Ishikawa (cell line): ENCODE results near the genes PSMB6 and USP6.

- RRBS, result 96% methylated on average over 5 of the region's 19 CpGs
Measured at GRCh38 chr17:4536535-4537489, 18.4 kb downstream of the MYBBP1A start.

DNA sequence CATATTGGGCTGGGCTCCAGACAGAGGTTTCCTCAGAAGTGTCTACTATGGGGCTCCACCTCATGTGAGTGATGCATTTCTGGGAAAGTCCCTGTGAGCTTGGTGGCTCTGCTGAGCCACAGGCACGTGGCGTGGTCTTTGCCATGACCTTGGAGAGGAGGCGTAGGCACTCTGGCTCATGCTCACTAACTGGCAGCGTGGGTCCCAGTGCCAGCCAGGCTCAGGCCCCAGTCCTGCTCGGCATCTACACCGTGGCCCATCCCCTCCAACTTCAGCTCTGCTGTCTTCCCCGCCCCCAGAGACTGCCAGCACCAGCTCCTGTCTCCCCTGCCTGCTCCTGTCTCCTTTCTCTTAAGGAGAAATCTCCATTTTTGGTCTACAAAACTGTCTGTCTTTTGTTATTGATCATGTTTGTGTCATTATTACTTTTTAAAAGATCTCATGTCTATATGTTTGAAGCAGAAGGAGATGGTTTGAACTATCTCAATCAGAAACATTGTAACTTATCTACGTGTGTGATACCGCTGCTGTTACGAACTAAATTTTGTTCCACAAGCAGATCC, 10.5 kb upstream of the SMTNL2 start:
- RRBS, result no CpG with 5 or more reads among the region's 10 CpGs

DNA sequence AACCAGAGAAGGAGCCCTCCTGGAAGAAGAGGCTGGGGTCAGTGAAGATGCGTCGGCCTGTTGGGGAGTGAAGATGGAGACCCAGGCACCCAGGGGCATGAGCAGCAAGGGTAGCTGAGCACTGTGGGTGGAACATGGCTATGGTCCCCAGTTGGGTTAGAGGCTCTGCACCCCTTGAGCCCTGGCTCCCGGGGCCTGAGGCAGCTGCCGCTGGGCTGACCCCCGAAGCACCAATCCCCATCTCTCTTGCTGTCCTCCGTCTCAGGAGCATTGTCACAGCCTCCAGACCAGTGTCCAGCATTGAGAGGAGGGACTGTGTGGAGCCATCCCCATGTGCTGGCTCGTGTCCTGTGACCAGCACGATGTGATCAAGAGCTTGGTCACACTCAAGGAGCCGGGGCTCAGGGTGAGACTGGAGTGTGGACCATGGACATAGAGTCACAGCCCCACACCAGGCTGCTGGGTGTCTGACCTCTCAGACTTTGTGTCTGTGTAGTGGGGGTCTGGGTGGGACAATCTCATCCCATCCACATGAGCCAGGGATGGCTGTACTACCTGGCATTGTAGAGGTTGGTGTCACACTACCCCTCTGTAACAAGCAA, 2.9 kb downstream of the SMTNL2 start:
- RRBS, result no CpG with 5 or more reads among the region's 9 CpGs

DNA sequence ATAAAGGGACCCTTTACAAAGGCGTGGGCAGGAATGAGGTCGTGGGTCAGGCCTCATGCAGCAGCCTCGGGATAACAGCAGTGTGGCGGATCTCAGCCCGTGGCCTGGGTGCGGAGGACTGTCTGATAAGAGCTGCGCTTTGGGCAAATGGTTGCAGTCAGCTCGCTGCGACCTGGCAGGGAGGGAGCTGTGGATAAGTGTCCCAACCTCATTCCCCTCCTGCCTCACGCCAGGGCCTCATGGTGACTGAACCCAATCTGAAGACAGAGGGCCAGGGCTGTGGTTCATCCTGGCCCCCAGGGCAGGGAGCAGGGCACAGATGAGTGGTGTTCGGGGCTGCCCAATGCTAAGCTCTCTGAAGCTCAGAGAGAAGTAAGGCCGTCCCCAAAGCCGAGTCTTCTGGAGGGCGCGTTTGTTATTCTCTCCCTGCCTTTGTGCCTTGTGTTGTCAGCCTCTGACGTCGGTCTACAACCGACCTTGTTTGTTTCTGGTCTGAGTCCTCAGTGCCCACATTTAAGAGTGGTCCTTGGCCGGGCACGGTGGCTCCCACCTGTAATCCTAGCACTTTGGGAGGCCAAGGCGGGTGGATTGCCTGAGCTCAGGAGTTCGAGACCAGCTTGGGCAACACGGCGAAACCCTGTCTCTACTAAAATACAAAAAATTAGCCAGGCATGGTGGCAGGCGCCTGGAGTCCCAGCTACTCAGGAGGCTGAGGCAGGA, 13.8 kb downstream of the SMTNL2 start:
- RRBS, result no CpG with 5 or more reads among the region's 25 CpGs

DNA sequence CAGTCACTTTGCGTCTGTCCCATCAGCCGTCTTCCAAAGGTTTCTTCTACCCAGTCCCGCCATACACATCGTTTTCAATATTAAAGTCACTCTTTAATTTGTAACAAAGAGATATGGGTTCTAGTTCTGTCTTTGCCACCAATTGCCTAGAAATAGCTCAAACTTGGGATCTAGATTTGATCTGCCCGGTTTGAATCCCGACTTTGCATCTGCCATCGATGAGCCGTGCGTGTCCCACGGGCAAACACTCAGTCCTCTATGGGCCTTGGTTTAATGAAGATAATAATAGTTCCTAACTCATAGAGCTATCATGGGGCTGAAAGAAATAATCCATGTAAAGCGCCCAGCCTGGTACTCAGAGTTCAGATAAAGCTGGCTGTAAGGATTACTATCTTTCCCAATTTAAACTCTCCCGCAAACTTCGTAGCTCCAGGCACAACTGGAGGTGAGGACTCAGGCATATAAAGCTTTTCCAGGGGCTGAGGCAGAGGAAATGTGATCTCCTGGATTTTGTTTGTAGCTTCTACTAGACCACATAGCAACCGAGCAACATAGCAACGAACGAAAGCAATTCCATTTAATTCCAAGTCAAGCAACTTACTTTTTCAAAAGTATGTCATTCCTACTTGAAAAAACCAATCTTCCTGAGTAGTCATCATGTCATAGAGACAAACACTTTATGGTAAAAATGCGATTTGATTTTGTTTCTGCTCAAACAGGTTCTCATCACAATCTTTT, 16.3 kb downstream of the ALOX15 start:
- RRBS, result no CpG with 5 or more reads among the region's 17 CpGs

GRCh38 chr17:4750637-4750991, 10.9 kb upstream of the CXCL16 start:
- RRBS, result no CpG with 5 or more reads among the region's 3 CpGs

GRCh38 chr17:4795898-4796322, at the start of gene PSMB6:
PSMB6 (plus strand) TSS chr17:4796164.
- RRBS, result 0% methylated on average over 2 of the region's 24 CpGs

DNA sequence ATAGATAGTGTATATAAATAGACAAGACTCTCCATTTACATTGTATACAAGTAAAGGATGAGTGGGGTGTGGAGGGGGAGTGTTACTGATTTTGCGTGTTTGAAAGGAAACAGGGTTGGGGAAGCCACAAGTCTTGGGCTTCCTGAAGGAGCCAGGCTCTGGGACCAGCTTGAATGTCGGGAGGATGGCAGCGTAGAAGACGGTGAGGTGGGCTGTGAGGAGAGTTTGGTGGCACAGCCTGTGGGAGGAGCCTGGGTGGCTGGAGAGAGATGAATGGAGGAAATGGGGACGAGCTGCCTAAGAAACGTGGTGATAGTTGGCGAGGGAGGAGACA, 7.5 kb downstream of the MINK1 start:
- RRBS, result no CpG with 5 or more reads among the region's 7 CpGs

DNA sequence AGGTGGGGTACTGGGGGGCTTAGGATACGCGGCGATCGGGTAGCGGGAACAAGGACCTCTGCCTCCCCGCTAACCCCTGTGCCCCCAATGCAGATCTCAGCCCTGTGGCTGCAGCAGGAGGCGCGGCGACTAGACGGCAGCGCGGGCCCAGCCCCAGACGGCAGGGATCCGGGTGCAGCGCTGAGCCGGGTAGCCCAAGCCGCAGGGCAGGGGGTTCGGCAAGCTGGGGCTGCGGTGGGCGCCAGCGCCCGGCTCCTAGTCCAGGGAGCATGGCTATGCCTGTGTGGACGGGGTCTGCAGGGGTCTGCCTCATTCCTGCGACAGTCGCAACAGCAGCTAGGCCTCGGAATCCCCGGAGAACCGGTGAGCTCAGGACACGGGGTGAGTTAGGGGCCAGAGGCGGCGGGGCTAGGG, 815 bp downstream of the C17orf107 start:
- RRBS, result 96% methylated on average over 14 of the region's 31 CpGs

GRCh38 chr17:4944646-4945622, 3.4 kb downstream of the PFN1 start:
- RRBS, result no CpG with 5 or more reads among the region's 9 CpGs

GRCh38 chr17:5014631-5015087, 16.9 kb downstream of the KIF1C start:
- RRBS, result no CpG with 5 or more reads among the region's 6 CpGs

DNA sequence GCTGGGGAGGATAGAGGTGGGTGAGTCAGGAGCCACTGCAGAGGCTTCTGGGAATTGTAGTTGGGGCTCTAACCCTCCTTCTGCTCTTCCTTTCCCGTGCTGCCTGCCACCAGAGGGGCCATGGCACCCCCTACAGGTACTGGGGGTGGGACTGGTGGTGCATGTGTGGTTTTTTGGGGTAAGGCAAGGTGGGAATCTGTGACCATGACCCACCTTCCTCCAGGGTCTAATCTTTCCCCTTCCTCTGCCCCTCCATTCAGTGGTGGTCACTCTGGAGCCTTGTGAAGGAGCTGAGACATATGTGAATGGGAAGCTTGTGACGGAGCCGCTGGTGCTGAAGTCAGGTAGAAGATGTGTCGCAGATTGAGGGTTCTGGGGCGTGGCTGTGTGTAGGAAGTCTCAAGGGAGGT, 15.5 kb downstream of the SLC52A1 start:
- RRBS, result no CpG with 5 or more reads among the region's 5 CpGs

GRCh38 chr17:5078876-5079234, 588 bp downstream of the ZFP3 start:
- RRBS, result no CpG with 5 or more reads among the region's 6 CpGs

- RRBS, result 86% methylated on average over 18 of the region's 99 CpGs
Measured at GRCh38 chr17:5115501-5116809, at the start of gene USP6. USP6 (plus strand) TSS chr17:5116032.

DNA sequence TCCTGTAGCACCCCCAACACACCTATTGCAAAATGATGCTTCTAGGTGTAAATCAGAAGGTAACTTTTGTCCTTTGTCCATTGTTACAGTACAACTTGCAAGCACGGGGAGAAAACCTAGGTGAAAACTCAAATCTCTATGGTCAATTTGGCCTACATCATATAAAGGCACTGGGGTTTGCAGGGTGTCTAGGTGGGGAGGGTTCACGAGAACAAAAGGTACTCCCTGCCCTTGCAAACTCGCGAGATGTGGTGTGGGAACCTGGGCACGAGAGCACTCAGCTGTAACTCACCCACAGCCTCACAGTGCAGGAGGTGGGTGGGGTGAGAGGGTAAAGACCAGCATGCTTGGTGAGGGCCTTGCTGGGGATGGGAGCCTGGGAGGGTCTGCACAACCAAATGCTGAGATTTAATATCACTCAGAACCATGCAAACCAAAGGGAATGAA, 18.4 kb upstream of the ZNF594 start:
- RRBS, result no CpG with 5 or more reads among the region's 5 CpGs

DNA sequence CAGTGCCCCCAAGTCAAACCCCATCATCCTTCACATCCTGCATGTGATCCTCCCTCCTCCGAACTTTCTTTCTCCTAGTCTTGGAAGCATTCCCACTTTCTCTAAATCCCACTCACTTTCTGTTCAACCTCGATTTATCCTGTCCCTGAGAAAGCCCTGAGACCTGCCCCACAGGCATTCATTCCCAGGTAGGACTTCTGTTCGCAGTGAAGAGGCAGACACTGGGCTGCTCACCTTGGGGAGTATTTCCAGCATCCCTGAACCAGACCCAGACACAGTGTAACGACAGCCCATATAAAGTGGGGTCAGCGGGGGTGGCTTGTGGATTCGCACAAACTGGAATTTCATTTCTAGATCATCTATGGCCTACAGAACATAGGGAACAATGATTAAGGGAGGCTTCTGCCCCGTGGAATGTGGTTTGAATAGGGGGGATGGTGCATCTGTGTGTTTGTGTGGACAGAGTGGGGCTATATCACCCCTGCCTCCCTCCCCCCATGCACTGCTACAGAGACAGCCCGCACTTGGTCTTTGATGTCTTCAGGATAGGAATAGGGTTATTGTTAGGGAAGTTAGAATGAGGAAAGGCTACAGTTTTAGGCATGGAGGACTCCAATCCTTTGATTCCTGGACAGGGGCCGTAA, 20.0 kb upstream of the ENSG00000286190 start:
- RRBS, result no CpG with 5 or more reads among the region's 9 CpGs

GRCh38 chr17:5649142-5649531, 64.8 kb upstream of the NLRP1 start:
- RRBS, result no CpG with 5 or more reads among the region's 1 CpG

- RRBS, result no CpG with 5 or more reads among the region's 8 CpGs
Measured at GRCh38 chr17:6558853-6559548, 2.6 kb upstream of the PITPNM3 start.

DNA sequence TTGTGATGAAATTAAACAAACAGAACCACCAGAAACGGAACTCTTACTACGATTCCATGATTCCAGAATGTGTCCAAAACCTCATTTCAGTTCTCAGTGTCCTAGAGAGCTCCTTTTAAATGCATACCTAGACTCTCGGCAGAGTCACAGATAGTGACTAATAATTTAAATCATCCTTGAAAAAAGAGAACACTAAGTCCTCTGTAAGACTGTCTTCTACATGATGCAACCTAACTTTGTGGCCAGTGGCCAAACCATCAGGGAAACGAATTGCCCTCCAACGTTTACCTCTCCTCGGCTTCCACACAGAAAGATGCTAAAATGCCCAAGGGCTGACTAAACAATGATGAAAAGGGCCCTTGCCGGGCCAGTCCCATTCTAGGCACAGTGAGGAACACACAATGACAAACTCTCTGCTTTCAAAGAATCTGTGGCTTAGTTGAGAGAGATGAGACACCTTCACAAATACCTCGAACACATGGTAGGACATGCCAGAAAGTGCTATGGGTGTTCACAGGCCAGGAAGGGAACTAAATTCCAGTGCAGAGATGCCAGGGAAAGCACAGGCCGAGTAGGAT, 35.2 kb upstream of the PITPNM3 start:
- RRBS, result no CpG with 5 or more reads among the region's 9 CpGs

DNA sequence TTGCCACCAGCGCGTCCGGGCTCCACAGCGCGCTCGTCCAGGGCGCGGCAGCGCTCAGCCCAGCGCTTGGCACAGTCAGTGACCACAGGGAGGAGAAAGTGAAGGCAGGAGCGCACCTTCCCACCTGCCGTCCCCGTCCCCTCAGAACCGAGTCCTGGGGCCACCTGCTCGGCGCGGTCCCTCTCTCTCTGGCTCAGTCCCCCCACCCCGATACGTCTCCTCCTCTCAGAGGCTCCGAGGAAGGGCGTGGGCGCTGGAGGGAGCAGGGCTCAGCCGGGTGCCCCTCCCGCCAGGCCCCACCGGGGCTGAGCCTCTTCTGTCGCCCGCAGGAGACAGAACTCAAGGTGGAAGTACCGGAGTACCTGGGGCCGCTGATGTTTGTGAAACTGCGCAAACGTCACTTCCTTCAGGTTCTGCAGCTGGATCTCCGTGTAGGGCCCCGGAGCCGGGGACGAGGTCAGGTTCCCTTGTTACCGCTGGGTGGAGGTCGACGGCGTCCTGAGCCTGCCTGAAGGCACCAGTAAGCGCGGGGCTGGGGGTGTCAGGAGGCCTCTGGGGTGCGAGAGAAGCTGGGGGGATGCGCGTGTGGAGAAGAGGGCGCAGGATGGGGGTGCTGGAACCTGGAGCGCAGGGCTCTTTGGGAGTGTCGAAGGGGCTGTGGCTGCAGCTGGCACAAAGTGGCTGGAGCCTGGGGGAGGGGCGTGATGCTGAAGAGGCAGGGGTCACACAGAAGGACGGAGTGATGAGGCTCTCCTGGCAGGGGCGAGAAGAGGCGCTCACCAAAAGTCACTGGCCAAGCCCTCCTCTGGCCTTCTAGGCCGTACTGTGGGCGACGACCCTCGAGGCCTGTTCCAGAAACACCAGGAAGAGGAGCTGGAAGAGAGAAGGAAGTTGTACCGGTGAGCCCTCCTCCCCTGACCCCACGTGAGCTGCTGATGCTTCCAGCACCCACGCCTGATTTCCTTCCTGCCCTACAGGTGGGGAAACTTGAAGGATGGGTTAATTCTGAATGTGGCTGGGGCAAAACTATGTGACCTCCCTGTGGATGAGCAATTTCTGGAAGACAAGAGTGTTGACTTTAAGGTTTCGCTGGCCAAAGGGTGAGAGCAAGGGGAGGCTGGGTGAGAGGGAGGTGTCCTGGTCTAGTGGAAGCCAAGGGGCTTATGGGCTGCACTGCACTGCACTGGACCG, 5.7 kb downstream of the C17orf100 start:
- RRBS, result 3% methylated on average over 2 of the region's 60 CpGs